Trachea (tissue), 1 donor: ENCODE measurements around a stretch of chr15.

- PRO-cap = no peak
Observed at GRCh38 chr15:31305062-31305264, 21.7 kb upstream of the KLF13 start.

DNA sequence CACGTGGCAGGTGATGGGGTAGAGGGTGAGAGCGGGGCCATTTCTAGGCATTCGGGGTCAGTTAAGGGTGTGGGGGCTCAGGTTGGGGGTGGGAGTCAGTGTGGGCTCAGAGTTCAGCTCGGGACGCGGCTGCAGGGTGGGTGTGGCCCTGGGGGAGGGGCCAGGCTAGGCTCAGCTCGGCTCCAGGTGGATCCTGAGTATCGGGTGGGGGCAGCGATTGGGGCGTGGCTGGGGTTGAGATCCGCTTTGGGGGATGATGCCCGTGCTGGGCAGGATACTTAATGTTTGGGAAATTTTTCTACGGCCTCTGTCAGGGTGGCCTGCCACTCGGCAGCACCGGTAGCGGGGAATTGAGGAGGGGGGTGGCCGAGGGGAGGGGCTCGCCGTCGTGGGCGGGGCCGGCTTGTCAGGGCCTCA lies 2.5 kb downstream of the KLF13 start:
- PRO-cap = no peak

DNA sequence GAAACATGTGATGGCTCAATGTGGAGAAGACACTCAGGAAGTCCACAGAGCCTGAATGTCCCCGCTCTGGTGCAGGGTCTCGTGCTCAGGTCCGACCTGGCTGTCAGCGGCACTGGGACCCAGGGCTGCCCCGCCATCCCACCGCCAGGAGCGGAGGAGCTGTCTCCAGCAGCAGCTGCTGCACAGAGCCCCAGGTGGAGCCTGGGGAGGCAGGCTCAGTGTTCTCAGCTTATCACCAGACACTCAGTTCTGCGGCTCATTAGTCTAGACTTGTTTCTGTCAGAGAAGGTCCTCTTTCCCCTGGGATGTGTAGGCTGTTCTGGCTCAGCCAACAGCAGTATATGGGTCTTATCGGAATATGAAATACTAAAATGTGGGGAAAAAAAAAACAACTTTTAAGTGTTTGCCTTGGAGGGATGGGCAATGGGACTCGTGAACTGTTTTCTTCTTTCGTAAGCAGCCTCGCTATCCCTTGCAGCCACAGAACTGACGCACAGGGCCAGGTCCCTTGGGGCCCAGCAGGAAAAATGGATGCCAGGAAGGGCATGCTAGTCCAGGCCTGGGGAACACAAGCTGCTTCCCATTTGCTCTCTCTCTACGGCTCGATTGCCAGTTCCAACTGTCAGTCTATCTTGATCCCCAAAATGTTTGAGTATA lies 76.0 kb downstream of the KLF13 start:
- PRO-cap = bidirectional peak, plus-strand start at position 551 of the sequence, minus-strand start at position 439 of the sequence

GRCh38 chr15:31442566-31443308 lies 116.1 kb downstream of the KLF13 start:
- PRO-cap = unidirectional peak, minus-strand start at chr15:31442968

- PRO-cap = no peak
Observed at GRCh38 chr15:31482847-31484033, 156.6 kb downstream of the KLF13 start.

GRCh38 chr15:31488365-31489397 lies 162.0 kb downstream of the KLF13 start:
- PRO-cap = no peak

DNA sequence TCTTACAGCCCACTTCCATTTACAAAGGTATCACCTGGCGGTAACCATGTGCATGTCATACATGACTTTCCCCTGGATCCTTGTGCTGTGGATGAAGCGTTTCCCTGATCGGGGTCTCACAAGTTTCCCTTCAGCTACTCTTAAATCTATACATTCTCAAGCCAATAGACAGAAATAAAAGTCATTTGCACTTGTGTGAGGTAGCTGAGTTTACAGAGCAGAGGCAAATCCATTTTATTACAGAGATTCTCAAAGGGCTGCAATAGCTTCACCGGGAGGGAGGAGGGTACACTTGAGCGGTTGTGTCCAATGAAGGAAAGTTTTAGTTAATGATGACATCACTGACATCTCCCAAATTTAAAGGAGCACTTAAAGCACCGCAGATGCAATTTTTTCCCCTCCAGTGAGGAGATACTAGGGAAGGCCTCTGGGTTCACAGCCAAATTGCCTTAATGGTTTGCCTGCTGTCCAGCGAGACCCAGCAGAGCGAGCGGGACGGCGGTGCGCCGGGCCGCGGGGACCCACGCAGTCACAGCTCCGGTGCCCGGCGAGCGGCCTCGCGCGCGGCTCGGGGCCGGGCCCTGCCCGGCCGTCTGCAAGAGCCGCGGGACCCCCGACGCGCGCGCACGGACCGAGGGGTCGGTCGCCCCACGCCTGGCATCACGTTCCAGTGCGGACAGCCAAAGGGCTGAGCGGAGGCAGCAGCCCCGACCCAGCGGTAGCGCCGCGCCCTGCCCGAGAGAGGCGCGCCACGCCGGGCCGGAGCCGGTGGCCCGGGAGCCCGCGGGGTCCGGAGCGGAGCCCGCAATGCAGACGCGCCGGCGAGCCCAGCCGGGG lies 765 bp downstream of the OTUD7A start:
- PRO-cap = unidirectional peak, plus-strand start at position 403 of the sequence

DNA sequence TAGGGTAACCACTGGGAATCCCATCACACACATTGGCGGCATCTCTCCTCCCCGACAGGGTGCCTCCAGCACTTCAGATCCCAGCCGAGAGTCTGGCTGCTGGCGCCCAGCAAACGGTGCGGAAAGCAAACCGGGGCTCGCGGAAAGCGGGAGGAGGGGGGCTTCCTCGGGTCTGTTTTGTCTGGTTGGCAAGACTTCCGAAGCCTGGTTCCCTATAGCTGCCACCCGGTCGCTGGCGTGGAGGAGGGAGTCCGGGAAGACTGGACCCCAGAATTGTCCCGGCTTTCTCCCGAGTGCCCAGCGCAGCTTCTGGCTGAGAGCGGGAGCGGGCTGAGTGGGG lies 486 bp upstream of the CHRNA7 start:
- PRO-cap = no peak

DNA sequence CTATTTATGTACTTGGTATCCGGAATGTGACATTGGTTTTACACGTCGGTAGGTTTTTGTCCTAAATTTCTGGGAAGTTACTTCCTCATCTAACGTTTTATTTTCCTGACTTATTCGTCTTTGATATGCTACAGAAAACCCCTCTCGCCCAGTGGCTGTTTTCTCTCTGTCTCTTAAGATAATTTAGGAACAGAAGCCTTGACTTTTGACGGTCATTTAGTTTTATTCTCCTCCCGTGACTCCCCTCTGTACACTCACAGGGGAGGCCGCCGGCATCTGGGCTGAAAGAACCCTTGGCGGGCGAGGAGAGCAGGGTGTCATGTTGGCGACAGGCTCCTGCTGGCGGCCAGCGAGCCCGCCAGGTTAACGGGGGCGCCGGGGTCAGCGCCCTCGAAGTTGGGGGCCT lies 738 bp upstream of the GREM1 start:
- PRO-cap = no peak

DNA sequence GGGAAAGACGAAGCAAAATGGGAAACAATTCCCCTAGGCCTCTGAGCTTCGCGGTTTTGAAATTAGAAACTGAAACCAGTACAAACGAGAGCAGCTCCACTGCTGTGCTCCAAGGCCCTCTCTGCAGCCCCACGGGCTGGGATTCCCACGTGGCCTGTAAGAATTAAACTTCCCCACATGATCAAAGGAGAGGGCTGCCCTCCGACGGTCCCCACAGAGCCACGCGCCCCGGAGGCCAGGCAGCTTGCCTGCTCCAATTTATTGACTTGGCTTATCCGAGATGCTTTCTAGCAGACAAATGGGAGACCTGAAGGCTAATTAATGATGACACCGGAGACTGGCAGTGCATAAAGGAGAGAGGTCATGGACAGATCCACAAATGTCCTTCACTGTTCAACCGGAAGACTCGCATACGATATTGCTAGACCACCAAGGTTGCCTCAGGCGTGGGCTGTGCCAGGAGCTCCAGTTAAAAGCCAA lies 144.1 kb downstream of the GREM1 start:
- PRO-cap = no peak

DNA sequence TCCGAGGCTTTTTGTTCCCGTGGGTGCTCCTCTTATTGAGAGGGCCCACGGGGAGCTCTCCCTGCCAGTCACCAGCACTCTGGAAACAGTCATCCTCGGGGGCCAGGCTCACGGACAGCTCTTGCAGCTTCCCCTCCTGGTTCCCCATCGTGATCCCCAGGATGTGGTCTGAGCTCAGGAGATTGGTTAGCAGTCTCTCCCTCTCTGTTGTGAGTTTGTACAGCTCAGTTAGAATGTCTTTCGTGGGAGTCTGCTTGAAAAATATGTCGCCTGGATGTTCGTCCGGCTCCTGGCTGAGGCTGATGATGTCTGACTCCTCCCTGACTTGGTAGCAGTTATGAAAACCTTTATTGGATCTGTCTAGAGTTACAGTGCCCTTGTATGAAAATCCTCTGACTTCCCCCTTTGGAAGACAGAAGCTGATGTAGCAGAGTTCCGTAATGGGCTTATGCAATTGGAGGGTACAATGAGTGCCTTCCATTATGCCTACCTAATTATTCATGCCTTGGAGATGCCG lies 40.0 kb downstream of the FMN1 start:
- PRO-cap = no peak

DNA sequence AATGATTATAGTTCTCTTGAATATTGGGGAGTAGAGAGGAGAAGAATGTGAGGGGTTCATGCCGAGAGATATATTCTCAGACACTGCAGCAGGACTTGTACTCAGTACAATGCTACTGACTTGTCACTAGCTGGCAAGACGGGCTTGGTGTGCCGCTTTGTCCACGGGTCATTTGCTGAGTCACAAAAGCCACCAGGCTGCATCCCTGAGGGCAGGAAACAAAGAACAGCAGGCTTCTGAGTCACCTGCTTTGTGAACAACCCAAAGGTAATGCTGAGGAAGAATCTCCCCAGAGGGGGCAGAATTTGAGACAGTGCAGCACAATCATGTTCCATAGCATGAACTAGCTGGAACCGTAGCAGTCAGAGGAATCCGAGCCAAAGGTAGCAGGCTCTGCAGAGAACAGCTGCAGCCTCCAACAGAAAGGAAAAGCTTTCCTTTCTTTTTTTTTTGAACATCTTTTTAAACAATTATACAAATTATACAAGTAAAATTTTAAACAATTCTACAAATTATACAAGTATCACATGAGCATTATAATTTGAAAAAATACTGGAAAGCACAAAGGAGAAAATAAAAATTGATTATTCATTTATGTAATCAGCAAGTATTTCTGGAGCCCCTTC lies 7.4 kb upstream of the FMN1 start:
- PRO-cap = no peak

- PRO-cap = no peak
Observed at GRCh38 chr15:33584843-33585300, 274.1 kb downstream of the RYR3 start.

DNA sequence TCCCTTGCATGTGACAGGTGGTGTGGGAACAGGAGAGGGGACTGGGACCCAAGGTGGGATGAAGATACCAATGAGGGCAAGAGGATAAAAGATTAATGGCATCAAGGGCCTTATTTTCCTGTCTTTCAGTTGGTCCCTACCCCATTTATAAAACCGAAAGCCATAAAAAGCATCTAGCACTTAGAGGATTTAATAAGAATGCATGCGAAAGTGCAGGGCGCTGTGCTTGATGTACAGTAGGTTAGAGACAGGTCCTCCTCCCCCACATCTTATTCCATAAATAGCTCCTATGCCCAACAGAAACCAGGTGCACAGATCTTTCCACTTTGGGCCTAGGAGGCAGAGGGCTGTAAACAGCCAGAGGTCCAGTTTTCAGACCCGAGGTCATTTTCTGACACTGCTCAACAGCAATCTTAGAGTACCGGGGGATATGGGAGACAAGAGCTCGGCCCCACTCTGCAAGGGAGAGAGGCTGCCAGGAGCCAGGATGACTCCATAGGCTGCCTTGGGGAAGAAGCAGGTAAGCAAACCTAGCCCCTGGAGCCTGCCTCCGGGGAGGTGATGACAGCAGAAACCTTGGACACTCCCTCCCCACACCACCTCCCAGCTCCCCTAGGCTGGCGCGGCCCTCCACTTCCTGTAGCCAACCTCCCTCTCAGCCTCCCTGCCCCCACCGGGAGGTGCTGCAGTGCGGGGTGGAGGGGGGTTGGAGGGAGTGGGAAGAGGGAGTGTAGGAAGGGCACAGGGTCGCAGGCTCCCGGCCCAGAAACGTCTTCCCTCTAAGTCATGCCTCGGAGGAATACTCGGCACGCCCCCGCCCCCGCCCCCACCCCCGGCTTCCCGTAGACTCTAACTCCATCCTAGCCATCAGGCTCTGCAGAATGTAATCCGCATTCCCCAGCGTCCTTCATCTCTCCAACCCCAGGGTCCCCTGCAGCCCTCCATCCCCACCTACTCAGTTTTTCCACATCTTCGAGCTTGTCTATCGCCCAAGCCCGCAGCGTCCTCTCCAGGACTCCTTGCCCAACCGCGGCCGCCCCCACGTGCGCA lies 869 bp downstream of the LPCAT4 start:
- PRO-cap = no peak

- PRO-cap = no peak
Observed at GRCh38 chr15:34799175-34799806, 3.9 kb upstream of the ACTC1 start.

- PRO-cap = no peak
Observed at GRCh38 chr15:34810537-34811080, 15.3 kb upstream of the ACTC1 start.

- PRO-cap = no peak
Observed at GRCh38 chr15:35163151-35163582, 78.1 kb upstream of the NANOGP8 start.

- PRO-cap = no peak
Observed at GRCh38 chr15:35355796-35356488, 190.0 kb downstream of the DPH6 start.

- PRO-cap = no peak
Observed at GRCh38 chr15:35492087-35492692, 53.8 kb downstream of the DPH6 start.

DNA sequence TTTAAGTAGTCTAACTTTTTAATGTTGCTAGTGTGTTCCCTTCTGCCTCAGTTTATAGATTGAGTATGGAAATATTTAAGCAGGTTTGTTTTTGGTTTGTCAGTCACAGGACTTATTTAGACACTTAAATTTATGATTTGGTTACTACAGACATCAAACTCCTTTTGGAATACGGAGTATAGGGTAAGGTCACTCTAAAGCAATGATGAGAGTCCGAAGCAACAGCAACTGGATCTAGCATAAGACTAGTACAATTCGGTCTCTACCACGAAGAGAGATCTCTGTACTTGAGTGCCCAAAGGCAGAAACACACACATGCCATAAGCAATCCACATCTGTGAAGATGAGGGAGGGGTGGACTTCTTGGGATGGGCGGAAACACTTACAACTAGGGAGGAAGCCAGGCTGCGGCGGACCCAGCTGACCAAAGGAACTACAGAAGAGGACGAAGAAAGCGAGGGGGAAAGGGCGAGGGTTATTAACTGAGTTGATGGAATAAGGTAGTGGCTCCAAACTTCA lies 675 bp downstream of the DPH6 start:
- PRO-cap = no peak